Measurements from ENCODE around the genes OR12D2, OR2H2 and POLR1H.

- PRO-cap = no peak
- RAMPAGE, long total RNA, 3 experiments = no peak in any of the 3 experiments
Observed at GRCh38 chr6:28776916-28777293, 146.9 kb downstream of the TRIM27 start.

DNA sequence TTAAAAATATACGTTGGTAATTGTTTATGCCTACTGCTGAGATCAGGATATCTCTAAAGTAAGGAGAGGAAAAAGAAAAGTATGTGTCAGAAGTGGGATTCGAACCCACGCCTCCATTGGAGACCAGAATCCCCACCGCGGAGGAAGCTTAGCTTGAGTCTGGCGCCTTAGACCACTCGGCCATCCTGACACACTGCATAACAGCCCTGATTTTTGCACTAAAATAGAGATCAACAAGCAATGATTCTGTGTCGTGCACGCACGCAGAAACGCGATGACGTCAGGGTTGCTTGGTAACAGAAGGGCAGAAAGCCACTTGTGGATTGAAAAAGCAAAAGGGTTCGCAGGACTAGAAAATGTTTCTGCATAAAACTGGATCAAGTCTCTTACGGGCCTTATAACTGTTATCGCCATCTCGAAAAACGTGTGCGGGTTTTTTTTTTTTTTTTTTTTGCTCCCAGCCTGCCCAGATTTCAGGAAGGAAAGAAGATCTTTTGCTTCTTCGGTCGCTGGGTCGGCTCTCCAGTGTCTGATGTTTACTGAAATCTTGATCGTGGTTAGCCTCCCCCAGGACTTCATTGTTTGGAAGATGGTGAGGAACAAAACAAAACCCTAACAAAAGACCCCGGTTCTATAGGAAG lies 27.5 kb downstream of the TRIM27 start:
- PRO-cap = bidirectional peak, plus-strand start at position 274 of the sequence, minus-strand start at position 225 of the sequence
- RAMPAGE, long total RNA, 3 experiments = no peak in any of the 3 experiments

DNA sequence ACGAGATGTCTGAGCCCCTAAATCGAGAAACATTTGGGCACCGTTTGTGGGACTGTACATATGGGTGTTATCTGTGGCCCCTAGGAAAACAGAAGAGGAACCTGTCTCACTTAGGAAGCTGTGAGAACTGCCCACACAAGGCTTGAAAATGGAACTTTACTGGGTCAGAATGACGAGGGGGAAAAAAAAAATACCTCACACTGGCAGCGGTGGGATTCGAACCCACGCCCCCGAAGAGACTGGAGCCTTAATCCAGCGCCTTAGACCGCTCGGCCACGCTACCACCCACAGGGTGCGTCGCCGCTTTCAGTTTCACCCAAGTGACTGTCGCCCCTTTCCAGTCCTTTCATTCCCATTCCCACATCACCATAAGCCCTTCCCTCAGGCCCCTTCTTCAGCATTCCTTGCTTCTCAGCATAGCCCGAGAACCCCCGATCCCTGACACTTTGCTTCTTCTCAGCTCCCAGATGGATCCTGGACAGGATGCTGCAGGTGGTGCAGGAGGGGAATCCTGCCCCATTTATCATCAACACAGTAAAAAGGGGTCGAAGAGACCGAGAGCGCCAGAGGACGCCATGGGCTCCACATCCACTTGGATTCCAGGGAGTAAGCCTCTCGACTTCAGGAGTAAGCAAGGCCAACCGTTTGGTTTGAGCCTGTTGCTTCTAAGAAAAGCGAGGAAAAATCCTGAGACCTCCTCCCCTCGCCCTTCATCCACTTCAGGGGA lies 19.8 kb upstream of the TRIM27 start:
- PRO-cap = no peak
- RAMPAGE, long total RNA, 3 experiments = no peak in any of the 3 experiments

DNA sequence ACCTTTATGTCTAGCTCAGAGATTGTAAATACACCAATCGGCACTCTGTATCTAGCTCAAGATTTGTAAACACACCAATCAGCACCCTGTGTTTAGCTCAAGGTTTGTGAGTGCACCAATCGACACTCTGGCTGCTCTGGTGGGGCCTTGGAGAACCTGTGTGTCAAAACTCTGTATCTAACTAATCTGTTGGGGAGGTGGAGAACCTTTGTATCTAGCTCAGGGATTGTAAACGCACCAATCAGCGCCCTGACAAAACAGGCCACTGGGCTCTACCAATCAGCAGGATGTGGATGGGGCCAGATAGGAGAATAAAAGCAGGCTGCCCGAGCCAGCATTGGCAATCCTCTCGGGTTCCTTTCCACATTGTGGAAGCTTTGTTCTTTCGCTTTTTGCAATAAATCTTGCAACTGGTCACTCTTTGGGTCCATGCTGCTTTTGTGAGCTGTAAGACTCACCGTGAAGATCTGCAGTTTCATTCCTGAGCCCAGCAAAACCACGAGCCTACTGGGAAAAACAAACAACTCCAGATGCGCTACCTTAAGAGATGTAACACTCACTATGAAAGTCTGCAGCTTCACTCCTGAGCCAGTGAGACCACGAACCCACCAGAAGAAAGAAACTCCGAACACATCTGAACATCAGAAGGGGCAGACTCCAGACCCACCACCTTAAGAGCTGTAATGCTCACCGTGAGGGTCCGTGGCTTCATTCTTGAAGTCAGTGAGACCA lies 35.0 kb upstream of the TRIM27 start:
- PRO-cap = no peak
- RAMPAGE, long total RNA, 3 experiments = no peak in any of the 3 experiments

DNA sequence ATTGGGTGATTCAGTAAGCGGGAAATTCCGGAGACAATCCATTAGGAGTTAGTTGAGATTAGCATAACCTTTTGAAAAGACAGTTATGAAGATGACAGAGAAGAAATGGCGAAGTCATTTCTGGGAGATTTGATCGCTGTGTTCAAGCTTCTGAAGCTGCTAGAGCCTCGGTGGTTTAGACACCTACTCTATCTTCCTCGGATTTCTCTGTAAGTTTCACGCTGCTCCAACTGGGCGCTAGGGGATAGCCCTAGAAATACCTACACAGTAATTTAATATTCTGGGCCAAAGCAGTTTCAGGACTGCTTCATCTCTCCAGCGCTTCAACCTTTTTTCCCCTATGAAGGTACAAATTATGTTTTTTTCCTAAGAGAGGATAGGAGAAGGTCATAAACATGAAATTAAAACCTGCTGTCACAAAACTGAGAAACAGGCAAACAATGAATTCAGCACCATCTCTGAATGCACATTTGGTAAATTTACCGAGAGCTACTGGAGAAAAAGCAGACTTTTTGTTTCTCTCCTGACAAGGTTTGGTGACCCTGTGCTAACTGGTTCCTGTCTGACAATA lies 22.5 kb downstream of the ZNF311 start:
- PRO-cap = no peak
- RAMPAGE, long total RNA, 3 experiments = no peak in any of the 3 experiments

GRCh38 chr6:29035808-29036403 lies 9.1 kb downstream of the OR2W1 start:
- PRO-cap = no peak
- RAMPAGE, long total RNA, 3 experiments = no peak in any of the 3 experiments

GRCh38 chr6:29395358-29395832 lies at the start of gene OR12D2:
OR12D2 (plus strand) TSS chr6:29395631.
- PRO-cap = no peak
- RAMPAGE, long total RNA, 3 experiments = no peak in any of the 3 experiments

- PRO-cap = no peak
- RAMPAGE, long total RNA, 3 experiments = no peak in any of the 3 experiments
Observed at GRCh38 chr6:29528299-29529026, 21.7 kb upstream of the OR2I1P start.

DNA sequence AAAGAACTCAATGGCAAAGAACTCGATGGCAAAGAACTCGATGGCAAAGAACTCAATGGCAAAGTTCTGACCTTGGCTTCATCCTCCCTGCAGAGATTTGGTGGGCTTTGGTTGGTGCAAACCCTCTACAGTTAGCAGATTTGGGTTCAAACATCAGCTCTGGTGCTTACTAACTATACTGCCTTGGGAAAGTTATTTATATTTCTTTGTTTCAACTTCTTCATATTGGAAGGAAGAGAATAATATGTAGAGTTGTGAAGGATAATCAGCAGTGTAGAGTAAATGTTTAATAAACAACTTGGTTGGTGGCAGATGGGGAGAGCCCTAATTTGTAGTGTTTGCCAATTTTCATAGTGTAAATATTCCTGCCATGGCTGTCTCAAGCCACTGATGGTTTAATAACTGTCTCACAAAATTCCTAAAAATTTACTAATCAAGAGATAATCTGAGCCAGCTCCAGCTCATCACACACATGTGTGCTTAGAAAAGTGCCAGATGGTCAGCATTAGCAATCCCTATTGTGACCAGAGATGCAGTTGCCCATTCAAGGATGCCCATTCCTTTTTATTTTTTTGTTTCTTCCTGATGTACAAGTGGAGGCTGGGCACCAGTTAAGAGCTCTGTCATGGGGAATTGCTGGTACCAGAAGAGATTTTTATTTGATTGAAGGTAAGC lies at the start of gene OR2H2:
TSS of gene OR2H2 (plus strand) at position 440 of the 675 bp plus-strand sequence.
- PRO-cap = no peak
- RAMPAGE, long total RNA, 3 experiments = no peak in any of the 3 experiments

- PRO-cap = bidirectional peak, plus-strand start at chr6:29749237, minus-strand start at chr6:29749038
- RAMPAGE, long total RNA, 3 experiments = start-site peak on the minus strand in 2 of 3 experiments, at chr6:29749016-29749061 at its widest, 12 to 13 reads per replicate
Observed at GRCh38 chr6:29748874-29749686, 25.8 kb downstream of the HLA-F start.

DNA sequence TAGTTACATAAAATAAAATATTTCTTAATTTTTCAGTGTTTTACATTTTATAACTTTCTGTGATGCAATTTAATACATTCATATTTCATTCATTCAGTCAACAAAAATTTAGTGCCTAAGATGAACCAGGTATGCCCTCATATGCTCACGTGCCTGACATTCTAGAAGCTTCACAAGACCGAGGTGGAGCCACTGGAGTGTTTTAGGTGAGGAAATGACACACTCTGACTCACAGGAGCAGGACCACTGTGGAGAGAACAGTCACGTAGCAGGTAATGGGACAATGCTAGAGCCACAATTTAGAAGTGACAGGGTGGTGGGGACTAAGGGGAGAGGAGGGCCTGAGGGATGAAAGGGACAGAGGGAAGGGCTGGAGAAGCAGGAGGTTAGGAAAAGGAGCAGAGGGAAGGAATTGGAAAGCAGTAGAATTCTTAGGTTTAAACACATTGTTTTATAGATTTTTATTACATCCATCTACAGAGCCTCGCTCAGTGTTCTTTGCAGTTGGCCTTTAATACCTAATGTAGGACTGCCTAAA lies 17.6 kb upstream of the HLA-A start:
- PRO-cap = no peak
- RAMPAGE, long total RNA, 3 experiments = no peak in any of the 3 experiments

- PRO-cap = no peak
- RAMPAGE, long total RNA, 3 experiments = no peak in any of the 3 experiments
Observed at GRCh38 chr6:29942649-29943640, 613 bp downstream of the HLA-A start.

GRCh38 chr6:30060438-30061408 lies at the start of gene POLR1H:
POLR1H (plus strand) TSS chr6:30061265.
- PRO-cap = unidirectional peak, plus-strand start at chr6:30060755; bidirectional peak, plus-strand start at chr6:30061306, minus-strand start at chr6:30061180
- RAMPAGE, long total RNA, 3 experiments = start-site peak on the plus strand in 3 of 3 experiments, at chr6:30061241-30061368 at its widest, 35 to 98 reads per replicate; start-site peak on the minus strand in 2 of 3 experiments, at chr6:30061151-30061184 at its widest, 46 to 67 reads per replicate

- PRO-cap = no peak
- RAMPAGE, long total RNA, 3 experiments = no peak in any of the 3 experiments
Observed at GRCh38 chr6:30074373-30075460, 852 bp downstream of the RNF39 start.

DNA sequence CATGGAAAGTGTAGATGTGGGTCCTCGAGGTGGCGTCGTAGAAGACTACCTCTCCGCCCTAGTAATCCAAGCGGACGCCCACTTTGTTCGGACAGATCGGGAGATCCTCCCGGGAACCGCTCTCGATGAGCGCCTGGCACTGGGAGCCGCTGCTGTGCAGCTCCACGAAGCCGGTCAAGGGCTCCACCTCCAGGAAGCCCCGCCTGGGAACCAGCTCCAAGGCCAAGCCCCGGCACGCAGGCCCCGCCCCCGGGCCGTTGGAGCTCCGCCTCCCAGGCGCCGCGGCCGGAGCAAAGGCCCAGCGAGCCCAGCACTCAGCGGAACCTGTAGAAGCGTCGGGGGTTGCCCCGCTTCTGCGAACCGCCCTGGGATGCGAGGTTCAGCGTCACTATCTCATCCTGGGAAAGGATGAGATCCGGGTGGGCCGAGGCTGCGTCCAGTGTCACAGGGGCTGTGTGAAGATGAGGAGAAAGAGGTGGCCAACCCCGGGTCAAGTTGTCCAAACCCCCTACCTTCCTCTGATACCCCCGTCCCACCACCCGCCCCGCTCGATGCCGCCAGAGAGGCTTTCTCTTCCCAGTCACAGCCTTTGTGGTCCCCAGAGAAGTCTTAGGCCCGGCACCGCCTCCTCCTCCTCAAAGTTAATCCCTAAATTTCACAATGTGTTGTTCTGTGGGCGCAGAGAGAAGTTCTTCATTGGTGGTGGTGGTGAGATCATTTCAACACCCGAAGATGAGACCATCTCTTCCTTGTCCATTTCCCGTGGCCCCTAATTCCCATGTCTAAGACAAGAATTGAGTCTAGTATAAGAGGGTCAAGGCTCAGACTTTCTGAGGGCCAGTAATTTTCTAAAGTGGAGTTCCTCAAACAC lies 10.7 kb downstream of the TRIM31 start:
- PRO-cap = bidirectional peak, plus-strand start at position 275 of the sequence, minus-strand start at position 135 of the sequence; bidirectional peak, plus-strand start at position 696 of the sequence, minus-strand start at position 591 of the sequence
- RAMPAGE, long total RNA, 3 experiments = no peak in any of the 3 experiments

- PRO-cap = no peak
- RAMPAGE, long total RNA, 3 experiments = no peak in any of the 3 experiments
Observed at GRCh38 chr6:30112160-30113003, 508 bp downstream of the TRIM31 start.

DNA sequence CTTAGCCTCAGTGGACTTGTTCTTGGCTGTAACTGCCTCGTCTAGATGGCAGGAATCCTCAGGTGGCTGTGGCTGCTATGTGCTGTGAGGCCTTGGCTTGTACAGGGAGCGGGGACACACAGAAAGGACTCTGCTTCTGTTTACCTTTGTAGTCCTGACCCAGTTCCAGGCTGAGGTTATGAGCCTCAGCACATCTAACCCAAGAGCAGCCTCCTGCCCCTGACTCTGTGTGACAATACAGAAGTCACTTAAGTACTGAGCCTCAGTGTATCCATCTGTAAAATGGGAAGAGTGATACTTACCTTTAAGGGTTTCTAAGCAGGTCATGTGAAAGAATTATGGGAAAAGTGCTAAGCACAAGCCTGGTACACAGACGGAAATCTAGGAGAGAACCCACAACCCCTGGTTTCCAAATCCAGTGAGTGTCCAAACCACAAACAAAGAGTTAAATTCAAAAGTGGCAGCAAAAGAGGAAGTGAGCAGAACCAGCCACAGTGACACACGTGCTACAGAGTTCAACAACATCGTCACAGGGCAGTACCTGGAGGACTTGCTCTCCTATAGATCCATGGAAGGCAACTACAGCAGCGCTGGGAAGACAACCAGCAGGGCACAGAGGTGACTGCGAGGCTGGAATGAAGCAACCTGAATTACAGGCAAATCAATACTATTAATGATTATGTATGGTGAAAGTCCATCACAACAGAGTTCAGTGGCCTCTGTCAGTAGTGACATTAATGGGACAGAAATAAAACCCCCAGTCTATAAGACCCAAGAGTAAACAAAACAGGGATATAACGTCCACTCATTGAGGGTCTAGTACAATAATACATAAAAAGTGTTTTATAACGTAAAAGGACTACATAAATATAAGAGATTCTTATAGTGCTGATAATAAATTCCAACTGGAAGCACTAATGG lies 12.5 kb downstream of the TRIM26 start:
- PRO-cap = no peak
- RAMPAGE, long total RNA, 3 experiments = no peak in any of the 3 experiments

DNA sequence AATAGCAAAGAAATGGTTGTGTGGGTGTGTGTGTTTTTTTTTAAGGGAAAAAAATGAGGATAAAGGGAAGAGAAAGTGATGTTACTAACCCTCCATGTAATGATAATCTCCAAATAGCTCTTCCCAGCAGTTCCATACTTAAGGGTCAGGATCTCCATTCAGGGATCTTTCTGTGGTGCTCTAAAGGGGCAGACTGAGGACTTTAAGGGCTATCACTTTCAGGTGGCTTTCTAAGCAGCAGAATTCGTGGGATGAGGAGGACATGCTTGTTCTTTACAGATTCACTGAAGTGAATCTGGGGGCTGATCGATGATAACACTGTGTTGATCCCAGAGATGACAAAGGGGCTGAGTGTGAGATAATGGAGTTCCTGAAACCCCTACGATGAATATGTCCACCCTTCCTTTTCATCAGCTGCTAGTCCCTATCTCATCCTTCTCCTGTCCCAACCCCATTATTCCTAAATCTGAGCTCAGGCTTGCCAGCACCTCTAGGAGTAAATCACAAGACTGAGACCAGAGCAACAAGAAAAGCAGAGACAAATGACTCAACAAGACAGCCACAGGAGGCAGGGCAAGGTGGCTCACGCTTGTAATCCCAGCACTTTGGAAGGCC lies 16.8 kb upstream of the TRIM39 start:
- PRO-cap = no peak
- RAMPAGE, long total RNA, 3 experiments = no peak in any of the 3 experiments

DNA sequence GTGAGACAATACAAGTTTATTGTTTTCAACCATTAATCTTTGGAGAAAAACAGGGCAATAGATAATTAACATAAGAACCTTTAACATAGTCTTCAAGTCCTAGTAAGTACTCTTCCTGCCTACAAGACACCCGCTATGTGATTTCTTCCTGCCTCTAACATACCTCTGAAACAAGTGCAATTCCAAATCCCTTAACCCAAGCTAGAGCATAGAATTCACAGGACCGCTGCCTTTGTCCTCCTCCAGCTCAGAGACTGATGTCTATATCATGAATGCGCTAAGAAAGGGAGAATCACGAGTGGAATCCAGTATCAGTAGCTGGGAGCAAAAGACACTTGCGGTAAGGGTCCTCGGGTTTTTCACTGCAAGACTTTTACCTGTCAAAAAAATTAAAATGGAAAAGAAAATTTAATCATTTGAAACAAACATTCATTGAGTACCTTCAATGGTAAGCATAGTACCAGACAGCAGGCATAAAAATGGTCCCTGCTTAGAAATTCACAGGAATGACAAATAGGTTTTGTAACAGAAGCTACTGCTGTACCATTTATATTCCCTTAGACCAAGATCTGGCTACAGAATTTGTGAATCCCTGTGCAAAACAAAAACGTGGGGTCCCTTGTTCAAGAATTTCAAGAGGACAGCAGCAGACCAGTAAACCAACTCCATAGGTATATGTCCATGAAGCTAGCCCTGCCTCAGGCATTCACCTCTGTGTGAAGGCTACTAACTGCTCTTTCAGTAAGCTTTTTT lies 12.4 kb upstream of the TRIM39 start:
- PRO-cap = no peak
- RAMPAGE, long total RNA, 3 experiments = no peak in any of the 3 experiments

DNA sequence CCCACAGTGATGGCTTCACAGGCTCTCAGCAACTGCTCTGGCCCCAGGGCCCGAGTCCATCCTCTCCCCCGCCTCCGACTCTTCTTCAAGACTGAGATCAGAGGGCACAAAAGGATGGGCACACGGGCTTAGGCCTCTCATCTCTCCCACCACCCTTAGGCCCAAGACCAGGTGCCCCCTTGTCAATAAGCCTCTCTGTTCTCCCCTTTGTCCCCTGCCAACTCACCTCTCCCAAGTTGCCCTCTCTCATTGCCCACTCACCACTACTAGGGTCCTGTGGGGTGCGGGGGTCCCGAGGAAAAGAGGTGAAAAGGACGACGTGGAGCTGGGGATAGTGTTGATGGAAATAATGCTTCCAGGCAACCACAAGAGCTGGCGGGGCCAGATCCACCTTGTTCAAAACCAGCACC lies 3.2 kb downstream of the GNL1 start:
- PRO-cap = no peak
- RAMPAGE, long total RNA, 3 experiments = no peak in any of the 3 experiments